Measurements from ENCODE around the gene OOEP.

- PRO-cap, result no peak
These were observed 230.4 kb upstream of the KHDRBS2 start for GRCh38 chr6:62516312-62516845.

DNA sequence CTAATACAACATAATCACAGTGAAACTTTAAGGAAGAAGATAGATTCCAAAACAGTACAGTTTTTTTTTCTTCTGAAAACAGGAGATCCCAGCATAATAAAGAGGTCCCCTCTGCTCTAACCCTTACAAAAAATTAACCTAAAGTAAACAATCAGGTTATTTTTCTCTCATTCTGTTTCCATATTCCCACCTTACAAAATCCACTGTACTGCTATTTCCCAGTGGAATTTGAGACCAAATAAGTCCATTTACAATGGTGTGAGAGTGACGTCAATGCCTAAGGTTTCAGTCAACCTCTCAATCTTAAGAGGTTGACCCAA lies 14.7 kb downstream of the LGSN start:
- PRO-cap, result no peak

- PRO-cap, result no peak
These were observed 1.8 kb upstream of the PTP4A1 start for GRCh38 chr6:63570375-63570948.

DNA sequence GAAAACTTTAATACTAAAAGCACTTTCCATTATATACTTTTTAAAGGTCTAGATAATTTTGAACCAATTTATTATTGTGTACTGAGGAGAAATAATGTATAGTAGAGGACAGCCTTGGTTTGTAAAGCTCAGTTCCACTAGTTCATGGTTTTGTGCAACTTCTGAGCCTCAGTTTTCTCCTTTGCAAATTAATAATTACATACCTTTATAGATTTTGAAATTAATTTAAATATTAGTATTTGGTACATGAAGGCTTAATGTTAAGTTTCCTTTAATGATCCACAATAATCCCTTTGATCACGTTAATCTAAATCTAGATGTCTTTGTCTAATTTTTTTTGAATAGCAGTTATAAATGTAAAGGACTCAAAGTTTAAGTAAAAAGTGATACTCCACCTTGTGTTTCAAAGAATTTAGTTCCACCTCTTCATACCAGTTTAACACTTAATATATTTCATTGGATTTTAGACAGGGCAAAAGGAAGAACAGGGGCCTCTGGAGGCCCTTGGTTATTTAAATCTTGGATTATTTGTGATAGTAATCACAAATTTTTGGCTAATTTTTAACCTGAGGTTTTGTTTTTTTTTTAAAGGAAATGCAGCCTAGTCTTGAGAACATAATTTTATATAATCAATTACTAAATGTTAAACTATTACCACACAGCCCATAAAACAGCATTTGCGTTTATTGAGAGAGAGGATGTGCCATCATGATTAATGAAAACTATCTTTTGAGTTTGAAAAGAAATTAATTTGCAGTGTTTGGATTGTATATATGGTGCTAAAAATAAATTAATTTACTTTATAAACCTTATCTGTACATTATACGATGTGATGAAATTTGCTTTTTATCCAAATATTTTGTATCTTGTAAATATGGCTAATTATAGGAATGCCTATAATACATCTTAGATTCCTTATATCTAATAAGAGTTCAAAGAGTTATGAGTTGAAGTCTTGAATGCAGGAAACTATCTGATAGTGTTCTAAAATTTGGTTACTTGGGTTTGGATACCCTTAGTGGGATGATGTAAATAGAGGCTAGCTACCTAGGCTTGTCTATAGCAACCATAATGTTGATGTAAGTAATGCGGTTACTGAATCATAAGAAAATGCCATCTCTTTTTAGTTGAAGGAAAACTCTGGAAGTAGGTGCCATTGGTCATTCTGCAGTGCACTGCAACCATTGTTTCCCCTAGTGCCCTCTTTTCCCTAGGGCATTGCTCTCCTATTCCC lies 9.8 kb downstream of the PTP4A1 start:
- PRO-cap, result no peak

DNA sequence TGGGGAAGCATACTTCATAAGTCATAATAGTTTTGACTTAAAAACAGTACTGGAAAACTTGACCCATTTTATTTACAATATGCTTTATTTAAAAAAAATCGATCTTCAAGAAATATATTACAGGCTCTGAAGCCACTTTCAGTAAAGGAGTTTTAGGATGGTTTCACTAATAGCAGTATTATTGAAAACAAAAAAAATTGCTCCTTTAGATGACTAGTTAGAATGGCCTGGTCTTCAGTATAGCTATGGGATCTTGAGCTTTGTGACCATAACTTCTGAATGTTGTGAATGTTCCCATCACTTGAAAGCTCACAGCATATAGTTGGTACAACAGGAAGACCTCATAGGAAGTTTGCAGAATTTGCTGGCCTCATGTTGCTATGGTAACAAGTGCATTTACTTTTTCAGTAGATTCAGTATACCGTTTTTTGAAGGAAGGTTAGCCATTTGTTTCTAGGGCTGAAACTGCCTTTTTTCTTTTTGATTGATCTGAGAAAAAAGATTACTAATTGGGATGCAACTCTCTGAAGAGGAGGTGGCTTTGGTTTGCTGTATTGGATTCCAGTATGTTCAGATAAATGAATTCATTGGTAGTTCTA lies 8.2 kb downstream of the PHF3 start:
- PRO-cap, result no peak

GRCh38 chr6:64779726-64780007 lies 521.6 kb upstream of the ZC3H11C start:
- PRO-cap, result no peak

DNA sequence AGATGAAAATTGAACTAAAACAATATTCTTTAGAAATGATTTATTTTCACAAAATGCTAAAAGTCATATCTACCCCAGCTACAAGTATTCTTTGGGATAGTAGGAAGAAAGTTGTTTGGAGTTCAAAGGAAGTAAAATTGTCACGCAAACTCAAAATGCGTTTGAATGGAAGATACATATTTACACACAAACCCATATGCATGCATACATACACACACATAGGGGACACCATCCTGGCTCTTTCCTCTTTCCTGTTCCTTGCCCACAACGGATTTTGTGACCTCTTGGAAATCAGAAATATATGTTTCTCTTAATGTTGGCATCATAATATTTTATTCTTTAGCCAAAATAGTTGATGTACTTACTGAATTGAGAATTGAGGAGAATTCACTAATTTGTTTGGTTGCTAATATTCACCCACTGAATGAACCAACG lies 879.6 kb upstream of the ADGRB3 start:
- PRO-cap, result no peak

DNA sequence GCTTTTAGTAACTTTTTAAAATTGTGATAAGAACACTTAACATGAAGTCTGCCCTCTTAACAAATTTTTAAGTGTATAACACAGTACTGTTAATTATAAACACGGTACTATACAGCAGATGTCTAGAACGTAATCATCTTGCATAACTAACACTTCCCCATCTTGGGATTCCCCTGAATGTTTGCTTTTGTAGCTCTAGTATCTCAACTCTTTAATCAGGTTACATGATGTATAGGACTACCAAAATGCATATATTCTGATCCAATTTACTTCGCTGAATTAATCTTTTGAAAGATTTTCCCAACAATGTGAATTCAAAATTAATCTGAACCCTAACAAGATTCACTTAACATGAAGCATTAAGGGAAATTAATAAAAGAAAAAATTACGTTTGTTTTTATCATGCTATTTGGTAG lies 15.0 kb downstream of the COL19A1 start:
- PRO-cap, result no peak

DNA sequence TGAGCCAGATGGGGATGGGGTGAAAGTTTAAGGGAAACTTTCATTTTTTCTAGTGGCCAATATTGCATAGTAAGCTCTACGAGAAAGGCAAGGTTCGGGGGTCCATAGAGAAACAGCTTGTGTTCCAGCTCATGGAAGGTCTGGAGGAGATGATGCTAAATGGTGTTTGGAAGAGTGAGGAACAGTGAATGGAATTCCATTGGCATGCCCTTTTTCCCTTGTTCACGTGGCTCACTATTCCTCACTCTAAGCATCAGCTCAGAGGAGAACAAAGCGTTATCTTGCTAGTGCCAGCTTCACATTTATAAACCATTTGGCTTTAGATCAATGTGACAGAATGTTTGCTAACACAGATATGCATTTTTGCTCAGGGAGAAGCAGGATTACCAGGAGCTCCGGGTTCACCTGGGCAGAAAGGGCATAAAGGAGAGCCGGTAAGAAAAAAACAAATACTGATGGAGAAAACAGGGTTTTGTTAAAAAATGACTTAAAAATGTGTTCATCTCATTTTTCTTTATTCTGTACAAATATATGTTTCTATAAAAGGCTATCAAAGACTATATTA lies 71.4 kb downstream of the COL19A1 start:
- PRO-cap, result no peak

- PRO-cap, result no peak
These were observed 115.6 kb downstream of the SMAP1 start for GRCh38 chr6:70782861-70784160.

DNA sequence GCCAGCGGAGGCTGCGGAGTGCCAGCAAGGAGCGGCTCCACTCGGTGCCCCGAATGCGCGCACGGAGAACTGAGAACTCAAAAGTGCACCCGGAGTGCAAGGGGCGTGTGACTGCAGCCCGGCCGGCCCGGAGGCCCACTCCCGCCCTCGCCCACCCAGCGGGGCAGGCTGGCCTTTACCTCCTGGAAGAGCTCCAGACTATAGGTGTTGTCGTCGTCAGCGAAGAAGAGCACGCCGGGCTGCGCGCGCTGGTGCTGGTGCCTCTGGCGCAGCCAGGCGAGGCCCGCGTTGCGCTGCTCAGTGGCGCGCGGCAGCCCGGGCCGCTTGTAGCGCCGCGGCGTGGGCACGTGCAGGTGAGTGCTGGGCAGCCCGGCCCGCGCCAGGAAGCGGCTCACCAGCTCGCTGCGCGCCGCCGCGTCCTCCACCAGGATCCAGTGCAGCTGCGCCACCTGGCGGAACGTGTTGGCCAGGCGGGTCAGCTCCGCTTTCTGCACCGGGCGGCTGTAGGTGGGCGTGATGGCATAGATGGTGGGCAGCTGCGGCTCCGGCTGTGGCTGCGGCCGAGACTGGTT lies 1.1 kb downstream of the B3GAT2 start:
- PRO-cap, result no peak

DNA sequence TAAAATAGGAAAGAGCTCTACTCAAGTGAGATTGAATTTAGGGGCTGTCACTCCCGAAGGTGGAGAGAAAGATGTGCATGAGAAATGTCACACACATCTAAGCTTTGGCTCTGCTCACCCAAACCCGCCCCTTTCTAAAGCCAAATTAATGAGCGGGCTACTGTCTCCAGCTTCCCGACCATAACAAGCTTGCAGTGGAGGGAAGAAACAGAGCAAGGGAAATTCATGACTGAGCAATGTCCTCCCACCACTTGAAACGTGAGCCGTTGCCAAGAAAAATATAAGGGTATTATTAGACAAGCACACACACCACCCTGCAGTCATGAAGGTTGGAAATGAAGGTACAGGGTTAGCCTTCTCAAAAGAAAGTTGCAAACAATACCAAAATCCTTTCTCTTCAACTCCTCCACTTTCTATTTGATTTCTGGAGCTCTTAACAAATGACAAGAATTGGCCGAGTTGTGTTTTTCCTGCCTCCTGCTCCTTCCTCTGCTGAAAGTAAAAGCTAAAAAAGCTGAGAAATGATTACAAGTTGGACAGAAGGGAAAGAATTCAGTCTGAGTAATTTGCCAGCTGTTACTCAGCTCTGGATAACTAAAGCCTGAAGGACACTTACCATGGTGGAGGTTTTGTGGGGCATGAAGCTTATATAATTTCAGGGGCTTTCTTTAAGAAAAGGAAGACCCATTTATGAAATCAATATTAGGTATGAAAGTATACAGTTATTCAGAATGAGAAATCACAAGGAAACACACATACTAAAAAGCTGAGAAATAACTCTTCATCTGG lies 151.1 kb upstream of the B3GAT2 start:
- PRO-cap, result no peak

DNA sequence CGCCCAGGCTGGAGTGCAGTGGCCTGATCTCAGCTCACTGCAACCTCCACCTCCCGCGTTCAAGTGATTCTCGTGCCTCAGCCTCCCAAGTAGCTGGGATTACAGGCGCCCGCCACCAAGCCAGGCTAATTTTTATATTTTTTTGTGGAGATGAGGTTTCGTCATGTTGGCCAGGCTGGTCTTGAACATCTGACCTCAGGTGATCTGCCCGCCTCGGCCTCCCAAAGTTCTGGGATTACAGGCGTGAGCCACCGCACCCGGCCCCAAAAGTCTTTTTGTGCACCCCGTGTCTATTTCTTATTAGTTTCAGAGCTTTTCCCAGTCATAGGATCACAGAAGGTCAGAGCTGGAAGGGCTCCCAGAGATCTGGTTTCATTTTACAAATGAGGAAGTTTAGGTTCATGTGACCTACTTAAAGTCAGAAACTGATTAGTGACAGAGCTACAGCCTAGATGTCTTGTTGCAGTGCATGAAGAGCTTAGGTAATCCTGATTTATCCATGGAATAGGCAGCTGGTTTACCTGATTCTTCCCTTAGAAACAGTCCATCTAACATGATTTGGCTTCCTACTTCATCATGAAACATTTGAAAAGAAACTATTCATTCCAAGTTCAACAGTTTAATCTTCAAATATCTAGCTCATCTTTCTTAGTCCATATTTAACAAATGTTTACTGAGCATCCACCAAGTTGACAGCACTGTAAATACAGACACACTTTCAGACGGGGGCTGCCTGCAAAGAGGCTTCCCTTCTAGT lies 1.5 kb upstream of the OGFRL1 start:
- PRO-cap, result no peak

GRCh38 chr6:73264249-73265015 lies 1.4 kb upstream of the KHDC1 start:
- PRO-cap, result no peak

- PRO-cap, result no peak
These were observed at the start of gene OOEP for GRCh38 chr6:73369465-73370079. Gene OOEP (minus strand): TSS chr6:73369897.

GRCh38 chr6:73508603-73509374 lies 12.0 kb downstream of the EEF1A1 start:
- PRO-cap, result no peak

DNA sequence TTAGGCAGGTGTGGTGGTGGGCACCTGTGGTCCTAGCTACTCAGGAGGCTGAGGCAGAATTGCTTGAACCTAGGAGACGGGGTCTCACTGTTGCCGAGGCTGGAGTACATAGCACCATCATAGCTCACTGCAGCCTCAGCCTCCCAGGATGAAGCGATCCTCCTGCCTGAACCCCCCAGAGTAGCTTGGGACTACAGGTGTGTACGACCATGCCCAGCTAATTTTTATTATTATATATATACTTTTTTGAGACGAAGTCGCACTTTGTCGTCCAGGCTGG lies 6.9 kb downstream of the EEF1A1 start:
- PRO-cap, result no peak

DNA sequence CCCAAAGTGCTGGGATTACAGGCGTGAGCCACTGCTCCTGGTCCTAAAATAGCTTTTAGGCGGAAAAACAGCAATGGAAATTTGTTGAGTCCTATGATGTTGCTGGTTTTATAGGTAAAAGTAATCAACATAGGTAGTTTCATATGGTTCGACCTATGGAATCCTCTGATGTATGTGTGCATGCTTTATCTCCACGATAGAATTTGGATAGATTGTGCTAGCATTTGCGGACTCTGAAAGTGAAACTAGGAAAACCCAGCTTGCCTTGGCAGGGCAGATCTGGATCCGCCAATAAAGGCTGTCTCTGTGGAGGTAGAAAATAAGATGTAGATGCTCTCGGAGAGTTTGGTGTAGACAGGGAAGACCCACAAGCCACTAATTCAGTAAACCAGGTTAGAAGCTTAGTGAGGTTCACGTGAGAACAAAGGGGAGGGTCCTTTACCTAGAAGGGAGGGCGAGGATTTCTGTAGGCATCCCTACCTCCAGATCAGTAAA lies 1.0 kb upstream of the SLC17A5 start:
- PRO-cap, result no peak

GRCh38 chr6:75207032-75207369 lies 1.1 kb upstream of the COL12A1 start:
- PRO-cap, result no peak

- PRO-cap, result no peak
These were observed 2.5 kb downstream of the MYO6 start for GRCh38 chr6:75751377-75752009.